Lower leg skin (tissue), 2 donors: ENCODE measurements around the genes TRMT10A and SLC39A8.

GRCh38 chr4:99306815-99307710 is 14.1 kb downstream of the ADH1B start:
- PRO-cap, result no peak
- RAMPAGE, long total RNA, 2 experiments, result no peak in any of the 2 experiments

DNA sequence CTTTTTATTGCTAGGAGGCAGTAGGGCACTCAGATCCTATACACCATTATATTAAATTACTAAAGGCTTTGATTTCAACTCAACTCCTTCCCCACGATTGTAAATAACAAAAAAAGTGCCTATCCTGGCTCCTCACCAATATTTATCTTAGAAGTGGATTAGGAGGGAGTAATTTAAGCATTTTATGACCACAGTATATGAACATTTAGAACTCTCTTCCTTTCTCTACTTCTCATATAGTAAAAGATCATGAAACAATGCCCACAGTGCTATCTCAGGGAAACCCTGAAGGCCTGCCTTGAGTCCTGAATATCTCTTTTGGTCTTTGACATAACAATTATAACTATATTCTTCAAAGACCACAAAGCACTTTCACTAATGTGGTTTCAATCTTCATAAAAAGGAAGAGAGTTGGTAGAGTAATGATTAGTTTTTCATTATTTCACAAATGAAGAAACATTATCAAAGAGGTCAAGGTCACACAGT is 29.1 kb upstream of the ADH1C start:
- PRO-cap, result no peak
- RAMPAGE, long total RNA, 2 experiments, result no peak in any of the 2 experiments

- PRO-cap, result no peak
- RAMPAGE, long total RNA, 2 experiments, result no peak in any of the 2 experiments
These were observed 30.5 kb downstream of the ADH7 start for GRCh38 chr4:99404362-99405238.

GRCh38 chr4:99563279-99564344 is at the start of gene TRMT10A:
TRMT10A (minus strand) TSS chr4:99564039.
- PRO-cap, result unidirectional peak, minus-strand start at chr4:99563394; bidirectional peak, plus-strand start at chr4:99563764, minus-strand start at chr4:99563610; unidirectional peak, plus-strand start at chr4:99564143
- RAMPAGE, long total RNA, 2 experiments, result start-site peak on the minus strand in 2 of 2 experiments, at chr4:99563614-99564019 at its widest, 8 to 81 reads per replicate

- PRO-cap, result no peak
- RAMPAGE, long total RNA, 2 experiments, result no peak in any of the 2 experiments
These were observed 1.9 kb upstream of the MTTP start for GRCh38 chr4:99572494-99573263.

GRCh38 chr4:99655344-99656167 is 2.1 kb downstream of the C4orf54 start:
- PRO-cap, result no peak
- RAMPAGE, long total RNA, 2 experiments, result no peak in any of the 2 experiments

DNA sequence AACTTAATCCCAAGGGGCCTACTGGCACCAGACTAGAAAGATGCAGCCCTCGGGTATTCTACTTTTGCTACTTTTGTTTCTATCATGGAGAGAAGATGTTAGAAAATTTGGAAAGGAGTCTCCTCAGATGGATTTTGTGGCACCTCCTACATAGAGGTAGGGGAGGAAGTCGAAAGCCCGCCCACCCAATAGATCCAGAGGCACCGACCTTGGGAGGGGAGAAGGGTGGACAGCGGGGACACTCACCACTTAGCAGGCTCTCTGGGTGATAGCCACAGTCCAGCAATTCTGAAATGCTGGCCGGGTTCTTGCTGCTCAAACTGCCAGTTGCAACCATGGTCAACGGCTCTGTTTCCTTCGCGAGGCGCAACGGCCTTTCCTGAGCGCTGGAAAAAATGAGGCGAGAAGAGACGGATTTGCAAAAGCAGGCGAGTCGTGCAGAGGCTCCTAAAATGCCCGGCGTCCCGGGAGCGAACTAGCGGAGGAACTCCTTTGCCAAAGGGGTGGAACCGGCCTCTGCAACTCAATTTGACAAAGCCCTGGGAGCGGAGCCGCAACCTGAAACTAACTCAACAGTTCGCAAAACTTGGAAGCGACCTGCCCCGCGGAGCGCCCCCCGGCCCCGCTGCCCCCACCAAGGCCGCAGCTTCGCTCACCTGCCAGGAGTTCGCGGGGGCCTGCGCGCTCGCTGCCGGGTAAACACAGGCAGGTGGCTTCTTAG is 461 bp downstream of the DDIT4L start:
- PRO-cap, result no peak
- RAMPAGE, long total RNA, 2 experiments, result no peak in any of the 2 experiments

DNA sequence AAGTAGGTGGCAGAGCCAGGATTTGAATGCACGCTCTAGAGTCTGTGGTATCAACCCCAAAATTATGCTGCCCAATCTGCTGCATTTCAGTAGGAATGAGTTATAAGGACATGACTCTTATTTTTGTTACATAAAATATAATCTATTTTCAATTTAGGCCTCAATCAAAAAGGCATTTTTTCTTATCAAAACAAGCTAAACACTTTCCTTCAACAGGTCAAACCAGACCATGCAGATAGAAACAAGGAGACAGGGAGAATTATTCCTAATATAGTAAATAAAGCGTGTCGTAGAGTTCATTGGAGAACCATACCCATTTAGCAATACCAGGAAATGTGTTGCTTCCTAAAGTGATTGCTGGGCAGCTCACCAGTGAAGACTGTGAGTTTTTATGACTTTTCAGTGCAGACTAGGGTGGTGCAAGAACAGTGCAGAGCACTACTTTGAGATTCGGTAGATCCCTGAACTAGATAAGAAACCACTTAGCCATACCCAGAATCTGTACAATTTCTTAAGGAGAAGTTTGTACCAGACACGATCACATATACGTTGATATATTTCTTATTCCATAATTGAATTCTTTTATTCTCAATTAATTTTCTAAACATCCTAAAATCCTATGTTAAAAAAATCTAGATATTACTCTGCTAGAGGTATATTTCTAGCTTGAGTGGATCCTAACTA is 87.4 kb downstream of the EMCN start:
- PRO-cap, result unidirectional peak, plus-strand start at position 402 of the sequence
- RAMPAGE, long total RNA, 2 experiments, result no peak in any of the 2 experiments

DNA sequence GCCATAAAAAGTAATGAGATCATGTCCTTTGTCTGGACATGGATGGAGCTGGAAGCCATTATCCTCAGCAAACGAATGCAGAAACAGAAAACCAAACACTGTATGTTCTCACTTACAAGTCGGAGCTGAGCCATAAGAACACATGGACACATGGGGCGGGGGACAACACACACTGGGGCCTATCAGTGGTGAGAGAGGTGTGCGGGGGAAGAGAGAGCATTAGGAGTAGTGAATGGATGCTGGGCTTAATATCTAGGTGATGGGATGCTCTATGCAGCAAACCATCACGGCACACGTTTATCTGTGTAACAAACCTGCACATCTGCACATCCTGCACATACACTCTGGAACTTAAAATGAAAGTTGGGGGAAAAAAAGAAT is 81.2 kb downstream of the EMCN start:
- PRO-cap, result no peak
- RAMPAGE, long total RNA, 2 experiments, result no peak in any of the 2 experiments

- PRO-cap, result no peak
- RAMPAGE, long total RNA, 2 experiments, result no peak in any of the 2 experiments
These were observed 326.4 kb downstream of the PPP3CA start for GRCh38 chr4:101020826-101021411.

GRCh38 chr4:101125329-101125689 is 222.0 kb downstream of the PPP3CA start:
- PRO-cap, result no peak
- RAMPAGE, long total RNA, 2 experiments, result no peak in any of the 2 experiments

DNA sequence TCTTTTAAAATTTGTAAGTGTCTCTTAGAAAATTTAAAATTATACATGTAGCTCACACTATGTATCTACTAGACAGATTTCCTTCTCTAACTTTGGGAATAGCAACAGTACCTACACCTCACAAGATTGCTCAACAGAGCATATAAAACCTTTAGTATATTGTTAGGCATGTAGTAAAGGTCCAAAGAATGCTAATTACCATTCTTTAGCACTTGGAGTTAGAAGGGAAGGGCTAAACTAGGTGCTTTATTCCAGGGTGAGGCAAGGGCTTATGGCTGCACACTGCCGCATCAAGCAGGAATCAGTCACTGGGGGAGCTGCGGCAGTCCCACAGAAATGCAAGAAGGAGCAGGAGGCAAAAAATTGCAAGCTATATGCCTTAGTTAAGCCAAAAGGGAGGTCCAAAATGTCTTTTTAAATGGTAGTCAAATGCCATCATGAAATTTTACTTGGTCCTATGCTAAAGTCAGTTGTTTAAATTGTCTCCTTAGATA is 162.7 kb downstream of the PPP3CA start:
- PRO-cap, result no peak
- RAMPAGE, long total RNA, 2 experiments, result no peak in any of the 2 experiments

- PRO-cap, result no peak
- RAMPAGE, long total RNA, 2 experiments, result no peak in any of the 2 experiments
These were observed 732 bp downstream of the BANK1 start for GRCh38 chr4:101791312-101791612.

DNA sequence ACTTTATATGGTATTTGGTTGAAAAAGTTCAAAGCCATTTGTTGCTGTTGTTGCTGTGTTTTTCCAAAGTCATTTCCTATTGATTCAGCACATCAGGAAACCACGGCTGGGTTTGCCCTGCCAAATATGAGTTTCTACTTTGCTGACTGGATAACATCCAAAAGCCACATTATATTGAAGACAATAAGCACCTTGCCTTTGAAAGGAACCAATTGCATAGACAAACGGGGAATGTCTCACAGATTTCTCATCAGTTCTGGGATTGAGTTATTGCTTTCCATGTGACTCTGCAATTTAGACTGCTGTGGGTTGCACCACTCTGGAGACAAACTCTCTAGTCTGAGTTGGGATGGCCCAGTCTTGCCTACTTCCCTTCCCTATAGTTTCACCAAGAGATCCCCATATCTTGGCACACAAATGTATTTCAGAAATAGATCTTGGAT is 206.1 kb downstream of the SLC39A8 start:
- PRO-cap, result no peak
- RAMPAGE, long total RNA, 2 experiments, result no peak in any of the 2 experiments

DNA sequence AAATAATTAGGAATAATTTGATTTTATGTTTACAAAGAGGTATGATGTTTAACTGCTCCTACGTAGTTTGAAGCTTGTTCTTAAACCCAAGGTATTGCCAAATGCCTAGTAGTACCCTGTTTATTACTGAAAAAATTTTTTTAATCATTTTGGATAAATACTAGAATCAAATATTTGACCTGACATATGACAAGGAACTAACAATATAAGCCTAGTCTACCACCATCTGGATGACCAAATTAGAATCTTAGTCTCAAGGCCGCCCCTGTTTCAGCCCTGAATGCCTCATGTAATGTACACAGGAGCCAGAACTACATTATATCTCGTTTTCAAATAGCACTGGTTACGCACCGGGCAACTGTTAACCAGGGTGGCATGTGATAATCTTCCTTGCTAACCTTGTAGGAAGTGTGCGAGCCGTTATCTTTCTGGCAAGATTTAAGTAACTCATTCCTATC is 1.6 kb downstream of the SLC39A8 start:
- PRO-cap, result no peak
- RAMPAGE, long total RNA, 2 experiments, result no peak in any of the 2 experiments

- PRO-cap, result bidirectional peak, plus-strand start at chr4:102345180, minus-strand start at chr4:102345023; unidirectional peak, minus-strand start at chr4:102345482
- RAMPAGE, long total RNA, 2 experiments, result no peak in any of the 2 experiments
These were observed at the start of gene SLC39A8 for GRCh38 chr4:102344905-102345734. SLC39A8 (minus strand) TSS chr4:102345482.

GRCh38 chr4:102546003-102546932 is 45.1 kb downstream of the NFKB1 start:
- PRO-cap, result no peak
- RAMPAGE, long total RNA, 2 experiments, result no peak in any of the 2 experiments

- PRO-cap, result no peak
- RAMPAGE, long total RNA, 2 experiments, result start-site peak on the plus strand in 1 of 2 experiments, at chr4:102559701-102559916 at its widest, 5 reads per replicate
These were observed 58.5 kb downstream of the NFKB1 start for GRCh38 chr4:102559605-102560071.

DNA sequence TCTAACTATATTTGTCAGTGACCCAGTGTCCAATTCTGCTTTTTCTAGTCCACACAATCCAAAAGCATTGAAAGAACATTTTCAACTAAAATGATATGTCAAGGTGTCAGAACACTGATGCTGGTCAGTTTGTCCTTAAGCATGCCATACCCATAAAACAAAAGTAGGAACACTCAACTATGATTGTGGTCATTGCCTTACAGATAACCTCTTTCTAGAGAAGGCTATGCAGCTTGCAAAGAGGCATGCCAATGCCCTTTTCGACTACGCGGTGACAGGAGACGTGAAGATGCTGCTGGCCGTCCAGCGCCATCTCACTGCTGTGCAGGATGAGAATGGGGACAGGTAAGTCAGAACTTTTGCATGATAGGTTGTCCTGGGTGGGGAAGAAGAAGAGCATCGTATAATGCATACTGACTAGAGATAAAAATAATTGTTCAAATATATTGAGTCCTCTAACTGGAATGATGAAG is 96.2 kb downstream of the NFKB1 start:
- PRO-cap, result no peak
- RAMPAGE, long total RNA, 2 experiments, result no peak in any of the 2 experiments

DNA sequence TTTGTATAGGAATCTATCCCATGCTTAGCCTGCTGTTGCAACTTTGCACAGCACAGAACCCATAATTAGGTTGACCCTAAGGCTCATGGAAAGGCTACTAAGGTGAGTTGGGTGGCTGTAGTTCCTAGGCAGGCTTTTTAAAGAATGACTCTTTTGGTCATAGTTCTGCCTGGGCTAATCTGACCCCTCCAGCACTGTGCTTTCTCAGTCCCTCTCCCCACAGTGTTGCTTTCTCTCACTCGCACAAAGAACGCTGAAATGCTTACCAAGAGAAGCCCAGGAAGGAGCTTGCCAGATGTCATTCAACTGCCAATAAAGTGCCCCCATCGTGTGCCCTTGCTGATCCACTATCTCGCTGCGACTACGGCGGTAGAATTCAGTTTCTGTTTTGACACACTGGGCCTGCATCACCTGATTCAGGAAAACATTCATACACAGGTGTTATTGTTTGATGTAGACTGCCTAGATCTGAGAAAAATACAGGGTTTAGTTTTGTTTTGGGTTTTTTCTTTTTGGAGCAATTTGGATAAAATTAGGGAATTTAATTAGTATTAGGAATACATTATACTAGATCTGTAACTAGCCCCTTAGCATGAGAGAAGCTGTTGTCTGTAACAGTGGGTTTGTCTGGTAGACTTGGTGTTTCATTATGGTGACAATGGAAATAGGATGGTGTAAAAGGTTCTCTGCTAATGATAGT is 121.2 kb downstream of the MANBA start:
- PRO-cap, result no peak
- RAMPAGE, long total RNA, 2 experiments, result no peak in any of the 2 experiments